Tibial nerve (tissue), 3 donors: ENCODE data around the genes TARDBP, EXOSC10, C1orf167 and VPS13D.

DNA sequence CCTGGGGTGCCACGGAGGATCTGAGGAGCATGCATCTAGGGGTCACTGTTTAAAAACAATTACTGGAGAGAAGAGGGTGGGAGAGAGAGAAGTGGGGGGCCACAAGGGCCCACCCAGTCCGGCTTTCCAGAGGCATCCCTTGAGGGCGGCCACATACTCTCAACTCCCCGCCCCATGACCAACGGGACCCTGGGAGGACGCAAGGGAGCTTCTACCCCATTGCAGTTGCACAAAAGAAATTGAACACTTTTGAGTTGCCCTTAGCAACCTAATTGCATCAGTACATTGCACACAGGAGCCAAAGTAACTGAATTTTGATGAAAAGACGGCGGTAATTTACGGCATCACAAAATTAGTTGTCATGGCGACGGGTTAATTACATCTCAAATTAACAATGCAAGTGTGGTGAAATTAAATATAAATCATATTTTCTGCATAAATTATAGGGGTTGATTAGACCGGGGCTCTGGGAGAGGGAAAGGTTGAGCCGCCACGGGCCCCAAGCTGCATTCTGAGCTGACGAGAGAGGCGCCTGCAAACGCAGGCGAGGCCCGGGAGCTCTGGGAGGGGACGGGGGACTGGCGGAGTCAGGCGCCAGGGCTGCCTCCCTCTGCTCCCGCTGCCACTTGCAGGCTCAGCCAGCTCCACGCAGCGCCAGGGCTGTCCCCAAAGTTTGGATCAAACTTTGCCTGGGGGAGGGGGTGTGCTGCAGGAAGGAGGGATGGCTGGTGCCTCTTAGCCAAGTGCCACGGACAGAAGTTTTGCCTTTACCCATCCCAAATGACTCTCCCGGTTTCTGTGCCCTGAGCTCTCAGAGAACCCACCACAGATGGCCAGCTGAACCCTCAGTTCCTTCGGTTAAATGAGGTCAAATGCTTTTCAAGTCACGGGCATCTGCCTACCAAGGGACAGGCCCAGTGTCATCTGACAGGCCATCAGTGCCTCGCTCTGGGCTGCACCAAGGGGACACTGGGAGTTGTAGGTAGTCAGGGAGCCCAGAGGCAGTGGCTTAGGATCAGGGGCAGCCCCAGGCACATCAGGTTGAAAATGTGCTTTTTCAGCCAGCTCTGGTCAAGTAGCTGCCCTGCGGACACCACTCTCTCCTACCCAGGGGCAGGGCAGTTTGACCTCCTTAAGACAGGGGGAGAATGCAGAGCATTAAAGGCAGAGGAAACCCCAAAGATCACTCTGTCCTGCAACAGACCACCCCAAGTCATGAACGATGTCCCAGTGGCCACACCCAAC, 61.2 kb downstream of the CASZ1 start:
- PRO-cap: no peak
- RAMPAGE, long total RNA, 3 experiments: no peak in any of the 3 experiments

DNA sequence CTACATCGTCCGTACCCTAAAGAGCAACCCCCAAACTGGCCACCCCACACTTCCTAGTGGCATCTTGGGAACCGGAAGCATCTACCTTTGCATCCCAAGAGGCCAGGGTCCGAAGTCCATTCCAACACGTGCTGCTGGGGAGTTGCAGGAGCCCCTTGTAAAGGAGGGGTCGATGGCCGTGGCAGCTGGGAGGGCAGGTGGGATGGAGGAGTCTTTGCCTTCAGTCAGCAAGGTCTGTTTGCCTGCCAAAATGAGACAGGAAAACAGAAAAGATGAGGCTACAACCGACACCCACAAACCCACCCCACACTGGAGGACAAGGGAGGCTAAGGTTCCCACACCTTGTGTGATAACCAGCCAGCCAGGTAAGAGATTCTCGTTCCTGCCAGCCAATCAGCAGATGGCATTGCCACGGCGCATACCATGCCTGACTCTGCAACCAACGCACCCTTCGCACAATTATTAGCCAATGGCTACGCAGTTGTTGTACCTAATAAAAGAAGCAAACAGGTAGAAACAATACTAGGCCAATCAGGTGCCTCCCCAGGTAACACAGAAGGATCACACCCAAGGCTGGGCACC, 35.7 kb downstream of the CASZ1 start:
- PRO-cap: no peak
- RAMPAGE, long total RNA, 3 experiments: no peak in any of the 3 experiments

GRCh38 chr1:10774697-10775606, 21.5 kb downstream of the CASZ1 start:
- PRO-cap: no peak
- RAMPAGE, long total RNA, 3 experiments: no peak in any of the 3 experiments

GRCh38 chr1:10835693-10836482, 39.4 kb upstream of the CASZ1 start:
- PRO-cap: no peak
- RAMPAGE, long total RNA, 3 experiments: no peak in any of the 3 experiments

GRCh38 chr1:11012001-11012917, at the start of gene TARDBP:
TSS of gene TARDBP (plus strand) at chr1:11012654.
- PRO-cap: unidirectional peak, plus-strand start at chr1:11012659
- RAMPAGE, long total RNA, 3 experiments: start-site peak on the plus strand in 3 of 3 experiments, at chr1:11012658-11012686 at its widest, 64 to 950 reads per replicate

DNA sequence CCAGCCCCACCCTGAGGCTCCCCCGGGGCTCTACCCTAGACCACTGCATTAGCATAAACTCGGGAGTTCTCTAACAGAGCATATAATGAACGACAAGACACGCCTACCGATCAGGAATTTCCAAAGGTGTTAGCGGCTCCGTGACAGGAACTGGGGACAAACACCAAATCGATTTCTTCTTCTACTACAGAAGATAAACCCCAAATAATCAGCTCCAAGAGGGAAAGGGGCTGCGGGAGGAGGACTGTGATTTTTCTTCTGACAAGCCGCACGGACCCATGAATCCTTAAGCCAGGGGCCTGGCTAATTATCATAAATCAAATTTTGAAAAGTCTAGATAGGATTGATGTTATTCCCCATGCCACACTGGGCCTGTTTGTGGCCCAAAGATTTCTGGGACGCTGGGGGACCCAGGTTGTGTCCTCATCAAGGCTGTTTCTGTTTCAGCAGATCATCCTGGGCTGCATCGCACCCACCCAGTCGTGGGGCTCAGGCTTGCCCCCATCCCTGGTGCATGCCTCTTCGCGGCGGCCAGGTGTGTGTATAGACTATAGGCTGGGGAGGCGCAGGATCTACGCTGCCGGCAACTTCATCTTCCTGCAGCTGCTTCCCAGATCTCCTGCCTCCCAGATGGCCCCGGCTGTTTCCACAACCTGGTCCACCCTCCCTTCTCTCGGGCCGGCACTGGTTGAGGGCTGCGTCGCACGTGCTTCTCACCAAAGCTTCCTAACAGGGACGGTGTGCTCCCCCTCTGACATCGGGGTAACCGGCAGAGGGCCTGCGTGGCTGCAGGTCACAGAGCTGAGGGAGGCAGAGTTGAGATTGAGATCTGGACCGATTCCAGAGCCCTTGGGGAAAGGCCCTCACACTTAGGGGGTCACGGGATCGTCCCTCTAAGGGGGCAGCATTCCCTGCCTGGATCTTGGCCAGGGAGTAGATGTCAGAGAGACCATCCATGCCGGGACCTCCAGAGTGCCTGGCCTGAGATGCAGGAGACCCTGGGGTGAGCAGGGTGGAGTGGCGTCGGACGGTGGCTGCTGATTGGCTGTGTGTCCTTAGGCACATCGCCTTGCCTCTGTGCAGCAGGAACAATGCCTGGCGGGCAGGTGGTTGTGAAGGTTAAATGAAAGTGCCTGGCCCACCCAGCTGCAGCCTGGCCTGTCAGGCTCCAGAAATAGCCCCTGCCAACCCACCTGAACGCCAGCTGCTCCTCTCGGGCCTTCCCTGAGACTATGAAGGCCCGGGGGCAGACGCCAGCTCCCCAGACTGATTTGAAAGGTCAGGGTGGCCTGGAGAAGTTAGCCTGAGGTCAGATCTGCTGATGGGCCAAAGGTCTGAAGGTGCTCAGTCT, 5.8 kb upstream of the MASP2 start:
- PRO-cap: no peak
- RAMPAGE, long total RNA, 3 experiments: no peak in any of the 3 experiments

DNA sequence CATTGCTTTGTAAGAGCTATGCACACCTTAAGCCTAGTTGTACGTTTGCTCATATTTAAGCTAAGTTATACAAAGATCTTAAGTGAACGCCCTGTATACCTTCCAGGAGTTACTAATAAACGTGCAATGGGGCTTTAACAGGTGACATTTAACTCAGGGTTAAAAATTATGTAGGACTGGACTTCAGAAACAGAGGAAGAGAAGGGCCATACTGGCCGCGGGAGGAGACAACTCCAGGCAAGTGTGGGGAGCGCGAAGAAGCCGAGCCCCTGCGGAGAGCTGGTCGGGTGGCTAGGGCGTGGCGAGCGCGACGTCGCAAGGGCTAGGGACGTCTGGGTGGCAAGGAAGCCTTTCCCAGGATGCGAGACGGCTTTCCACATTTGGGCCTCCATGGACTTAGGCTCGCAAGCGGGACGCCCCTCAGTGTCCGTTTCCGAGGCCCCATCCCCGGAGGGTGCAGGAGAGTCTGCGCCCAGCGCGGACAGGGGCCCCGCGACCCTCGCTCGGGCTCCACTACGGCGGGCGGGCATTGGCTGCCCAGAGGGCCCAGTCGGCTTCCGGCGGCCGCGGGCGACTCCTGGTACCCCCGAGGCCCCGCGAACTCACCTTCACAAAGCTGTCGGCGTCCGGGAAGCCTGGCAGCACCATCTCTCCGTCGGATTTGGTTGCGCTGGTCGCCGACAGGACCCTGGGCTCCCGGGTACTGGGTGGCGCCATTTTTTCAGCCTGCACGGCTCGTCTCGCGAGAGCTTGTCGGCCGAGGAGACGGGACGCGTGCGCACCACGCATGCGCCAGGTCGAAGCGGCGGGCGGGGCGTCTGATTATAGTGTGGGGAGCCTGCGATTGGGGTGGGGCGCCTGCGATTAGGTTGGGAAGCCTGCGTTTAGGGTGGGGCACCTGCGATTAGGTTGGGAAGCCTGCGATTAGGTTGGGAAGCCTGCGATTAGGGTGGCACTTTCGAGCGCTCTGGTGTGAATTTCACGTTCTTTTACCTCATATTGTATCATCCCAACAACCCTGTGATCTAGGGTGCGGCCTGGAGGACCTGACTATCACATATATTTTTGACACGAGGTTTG, at the start of gene EXOSC10:
Gene EXOSC10, minus strand, starts transcription at position 755 of the 1,080 bp plus-strand sequence.
- PRO-cap: bidirectional peak, plus-strand start at position 830 of the sequence, minus-strand start at position 723 of the sequence
- RAMPAGE, long total RNA, 3 experiments: start-site peak on the minus strand in 3 of 3 experiments, centred at positions 710 to 717 of the sequence, 910 to 1,184 reads per replicate

GRCh38 chr1:11230955-11231268, 31.4 kb downstream of the MTOR start:
- PRO-cap: unidirectional peak, plus-strand start at chr1:11231179
- RAMPAGE, long total RNA, 3 experiments: no peak in any of the 3 experiments

GRCh38 chr1:11458864-11459485, 20.0 kb upstream of the DISP3 start:
- PRO-cap: no peak
- RAMPAGE, long total RNA, 3 experiments: no peak in any of the 3 experiments

DNA sequence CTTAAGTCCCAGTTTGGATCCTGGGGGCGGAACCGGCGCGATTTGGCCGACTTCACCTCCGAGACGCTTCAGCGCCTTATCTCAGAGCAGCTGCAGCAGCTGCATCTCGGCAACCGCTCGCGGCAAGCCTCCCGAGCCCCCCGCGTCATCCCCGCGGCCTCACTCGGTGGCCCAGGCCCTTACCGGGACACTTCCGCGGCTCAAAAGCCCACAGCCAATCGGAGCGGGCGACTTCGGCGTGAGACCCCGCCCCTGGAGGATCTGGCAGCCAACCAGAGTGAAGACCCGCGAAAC, 22.4 kb downstream of the DISP3 start:
- PRO-cap: no peak
- RAMPAGE, long total RNA, 3 experiments: no peak in any of the 3 experiments

- PRO-cap: no peak
- RAMPAGE, long total RNA, 3 experiments: no peak in any of the 3 experiments
Measured at GRCh38 chr1:11609433-11609728, 44.8 kb downstream of the FBXO2 start.

GRCh38 chr1:11761834-11762459, at the start of gene C1orf167:
TSS of gene C1orf167 (plus strand) at chr1:11762193.
- PRO-cap: no peak
- RAMPAGE, long total RNA, 3 experiments: no peak in any of the 3 experiments

GRCh38 chr1:11806313-11806575, 253 bp downstream of the CLCN6 start:
- PRO-cap: unidirectional peak, plus-strand start at chr1:11806475
- RAMPAGE, long total RNA, 3 experiments: no peak in any of the 3 experiments

DNA sequence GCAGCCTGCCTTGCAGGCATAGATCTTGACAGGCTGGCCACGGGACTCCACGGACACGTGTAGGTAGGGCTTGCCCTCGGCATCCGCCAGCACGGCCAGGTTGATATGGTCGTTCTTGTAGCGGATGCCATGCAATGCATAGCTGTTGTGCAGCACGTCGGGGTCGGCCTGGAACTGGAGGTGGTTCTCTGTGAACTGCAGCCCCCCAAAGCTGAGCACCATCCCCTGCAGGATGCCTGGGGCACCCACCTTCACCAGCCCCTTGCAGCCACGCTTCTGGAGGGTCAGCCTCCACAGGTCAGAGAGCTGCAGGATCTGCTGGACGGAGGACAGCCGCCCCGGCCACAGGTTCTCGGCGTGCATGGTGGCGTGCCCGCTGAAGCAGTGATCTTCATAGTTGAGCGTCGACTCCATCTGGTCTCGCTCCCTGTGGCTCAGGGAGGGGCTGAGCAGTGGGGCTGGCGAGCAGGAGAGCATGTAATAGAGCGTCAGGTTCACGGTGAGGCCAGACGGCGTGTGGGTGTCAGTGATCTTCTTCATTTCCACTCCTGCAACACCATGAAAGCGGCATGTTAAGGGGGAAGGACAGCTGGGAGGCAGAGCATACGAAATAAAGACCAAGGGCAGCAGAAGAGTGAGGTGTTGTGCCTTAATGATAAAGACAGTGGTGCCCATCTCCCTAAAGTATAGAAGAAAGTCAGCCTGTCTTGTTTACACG, 3.1 kb downstream of the KIAA2013 start:
- PRO-cap: no peak
- RAMPAGE, long total RNA, 3 experiments: no peak in any of the 3 experiments

- PRO-cap: unidirectional peak, plus-strand start at chr1:12153554
- RAMPAGE, long total RNA, 3 experiments: no peak in any of the 3 experiments
Measured at GRCh38 chr1:12152998-12153932, 13.5 kb upstream of the TNFRSF1B start.

GRCh38 chr1:12173380-12174190, 6.8 kb downstream of the TNFRSF1B start:
- PRO-cap: no peak
- RAMPAGE, long total RNA, 3 experiments: no peak in any of the 3 experiments

- PRO-cap: no peak
- RAMPAGE, long total RNA, 3 experiments: no peak in any of the 3 experiments
Measured at GRCh38 chr1:12181816-12182620, 15.2 kb downstream of the TNFRSF1B start.

DNA sequence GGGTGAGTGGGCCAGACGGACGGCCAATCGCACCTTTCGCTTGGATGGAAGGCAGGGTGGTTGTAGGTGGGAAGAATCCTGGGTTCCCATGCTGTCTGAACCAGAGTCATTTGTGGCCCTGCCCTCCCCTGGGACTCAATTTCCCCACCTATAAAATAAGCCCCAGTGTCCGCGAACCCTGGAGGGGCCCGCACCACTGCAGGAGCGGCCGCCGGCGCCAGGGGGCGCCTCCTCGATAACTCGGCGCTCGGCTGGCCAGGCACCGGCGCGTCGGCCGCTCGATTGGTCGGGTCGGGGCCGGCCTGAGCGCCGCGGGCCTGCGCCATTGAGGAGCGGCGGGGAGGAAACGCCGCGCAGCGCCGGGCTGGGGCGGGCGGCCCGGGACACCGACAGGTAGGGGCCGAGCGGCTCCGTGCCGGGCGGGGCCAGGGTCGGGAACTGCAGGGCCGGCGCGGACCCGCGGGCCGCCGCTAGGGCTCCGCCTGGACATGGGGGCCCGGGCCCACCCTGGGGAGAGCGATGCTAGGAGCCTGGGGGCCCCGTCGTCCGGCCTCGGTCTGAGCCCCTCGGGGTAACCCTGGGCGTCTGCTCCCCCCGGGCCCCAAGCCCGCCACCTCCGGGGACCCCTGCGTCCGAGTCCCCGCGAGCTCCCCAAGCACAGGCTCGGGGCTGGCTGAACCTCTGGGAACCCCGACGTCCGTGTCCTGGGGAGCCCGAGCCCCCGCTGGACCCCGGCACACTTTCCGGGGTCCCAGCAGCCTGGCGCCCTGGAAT, at the start of gene VPS13D:
Gene VPS13D, plus strand, starts transcription at position 303 of the 774 bp plus-strand sequence.
- PRO-cap: unidirectional peak, plus-strand start at position 328 of the sequence
- RAMPAGE, long total RNA, 3 experiments: start-site peak on the plus strand in 3 of 3 experiments, centred at positions 342 to 346 of the sequence, 158 to 305 reads per replicate

DNA sequence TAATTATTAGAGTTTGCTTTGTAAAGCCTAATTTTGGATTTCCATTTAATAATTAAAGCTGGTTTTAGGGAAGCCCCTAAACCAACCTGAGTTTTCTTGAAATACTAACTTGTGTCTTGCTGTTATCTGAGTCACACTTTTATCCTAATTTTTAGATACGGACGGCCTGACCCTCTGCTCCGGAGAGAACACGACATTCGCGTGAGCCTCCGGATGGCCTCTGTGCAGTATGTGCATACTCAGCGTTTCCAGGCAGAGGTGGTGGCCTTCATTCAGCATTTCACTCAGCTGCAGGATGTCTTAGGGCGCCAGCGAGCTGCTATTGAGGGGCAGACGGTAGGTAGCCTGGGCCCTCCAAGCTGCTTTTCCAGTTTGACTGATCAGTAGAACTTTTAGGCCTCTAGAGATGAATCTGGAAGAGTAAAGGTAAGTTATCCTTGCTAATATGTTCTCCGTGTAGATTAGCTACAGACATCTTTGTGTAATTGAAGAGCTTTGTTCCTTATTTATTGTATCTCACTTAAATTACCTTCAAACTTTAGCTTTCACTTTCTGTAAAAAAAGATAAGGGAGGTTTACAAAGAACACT, 63.6 kb downstream of the VPS13D start:
- PRO-cap: no peak
- RAMPAGE, long total RNA, 3 experiments: no peak in any of the 3 experiments

GRCh38 chr1:12342449-12343015, 112.7 kb downstream of the VPS13D start:
- PRO-cap: no peak
- RAMPAGE, long total RNA, 3 experiments: start-site peak on the plus strand in 1 of 3 experiments, at chr1:12342915-12342978 at its widest, 83 reads per replicate